ENCODE measurements around the gene COMMD9.

GRCh38 chr11:35311177-35311691, 108.1 kb downstream of the SLC1A2 start:
- RRBS, 2 experiments, result no CpG with 5 or more reads among the region's 9 CpGs

GRCh38 chr11:35413499-35413998, 5.8 kb downstream of the SLC1A2 start:
- RRBS, 2 experiments, result no CpG with 5 or more reads among the region's 3 CpGs

GRCh38 chr11:35619509-35620000, 1.3 kb downstream of the FJX1 start:
- RRBS, 2 experiments, result 3 to 72% methylated on average over 15 to 21 of the region's 50 CpGs

DNA sequence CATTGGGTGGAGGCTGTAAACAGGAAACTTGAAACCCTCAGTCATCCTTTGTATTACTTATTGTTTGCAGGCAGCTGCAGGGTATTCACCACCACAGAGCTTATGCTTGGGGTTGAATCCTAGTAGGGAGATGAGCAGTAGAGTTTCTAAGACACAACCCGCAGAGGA, 24.5 kb upstream of the LDLRAD3 start:
- RRBS, 2 experiments, result no CpG with 5 or more reads among the region's 1 CpG

- RRBS, 2 experiments, result no CpG with 5 or more reads among the region's 3 CpGs
These were observed 34.9 kb downstream of the LDLRAD3 start for GRCh38 chr11:35978749-35979233.

GRCh38 chr11:36012423-36012888, 68.6 kb downstream of the LDLRAD3 start:
- RRBS, 2 experiments, result no CpG with 5 or more reads among the region's 5 CpGs

DNA sequence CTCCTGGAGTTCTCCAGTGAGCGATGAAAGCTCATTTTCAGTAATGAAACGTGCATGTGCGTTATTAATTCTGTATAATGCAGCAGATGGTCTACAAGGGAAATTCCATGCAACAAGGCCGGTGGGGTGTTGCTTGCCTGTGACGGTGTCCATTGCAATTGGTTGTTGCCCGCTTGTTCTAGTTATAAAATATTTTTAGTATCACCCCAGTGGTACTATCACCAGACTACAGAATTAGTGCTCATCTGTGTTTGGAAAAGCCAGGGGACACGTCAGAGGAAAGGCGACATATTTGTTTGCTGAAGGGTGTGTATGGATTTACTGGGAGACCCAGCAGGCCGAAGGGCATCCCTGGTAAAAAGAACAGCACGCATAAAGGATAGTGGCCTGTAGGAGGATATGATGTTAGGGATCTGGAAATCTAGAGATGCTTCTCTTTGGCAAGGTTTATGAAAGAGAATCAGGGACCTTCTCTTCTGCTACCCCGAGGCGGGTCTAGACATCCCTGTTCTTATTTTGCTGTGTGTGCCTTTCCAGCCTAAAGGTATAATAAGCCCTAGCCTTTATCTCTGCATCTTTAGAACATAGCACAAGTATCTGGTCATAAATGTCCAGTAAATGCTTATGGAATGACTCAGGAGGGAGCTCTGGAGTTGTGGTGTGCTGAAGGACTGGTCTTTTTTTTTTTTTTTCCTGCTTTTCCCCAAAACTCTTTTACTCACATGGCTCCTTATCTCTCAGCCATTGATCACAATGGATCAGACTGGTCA, 90.8 kb downstream of the LDLRAD3 start:
- RRBS, 2 experiments, result no CpG with 5 or more reads among the region's 12 CpGs

- RRBS, 2 experiments, result no CpG with 5 or more reads among the region's 15 CpGs
These were observed 113.6 kb downstream of the LDLRAD3 start for GRCh38 chr11:36057200-36058068.

DNA sequence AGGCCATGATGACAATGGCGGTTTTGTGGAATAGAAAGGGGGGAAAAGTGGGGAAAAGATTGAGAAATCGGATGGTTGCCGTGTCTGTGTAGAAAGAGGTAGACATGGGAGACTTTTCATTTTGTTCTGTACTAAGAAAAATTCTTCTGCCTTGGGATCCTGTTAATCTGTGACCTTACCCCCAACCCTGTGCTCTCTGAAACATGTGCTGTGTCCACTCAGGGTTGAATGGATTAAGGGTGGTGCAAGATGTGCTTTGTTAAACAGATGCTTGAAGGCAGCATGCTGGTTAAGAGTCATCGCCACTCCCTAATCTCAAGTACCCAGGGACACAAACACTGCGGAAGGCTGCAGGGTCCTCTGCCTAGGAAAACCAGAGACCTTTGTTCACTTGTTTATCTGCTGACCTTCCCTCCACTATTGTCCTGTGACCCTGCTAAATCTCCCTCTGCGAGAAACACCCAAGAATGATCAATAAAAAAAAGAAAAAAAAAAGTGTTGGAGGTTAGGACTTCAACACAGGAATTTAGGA, 143.6 kb downstream of the COMMD9 start:
- RRBS, 2 experiments, result no CpG with 5 or more reads among the region's 6 CpGs

DNA sequence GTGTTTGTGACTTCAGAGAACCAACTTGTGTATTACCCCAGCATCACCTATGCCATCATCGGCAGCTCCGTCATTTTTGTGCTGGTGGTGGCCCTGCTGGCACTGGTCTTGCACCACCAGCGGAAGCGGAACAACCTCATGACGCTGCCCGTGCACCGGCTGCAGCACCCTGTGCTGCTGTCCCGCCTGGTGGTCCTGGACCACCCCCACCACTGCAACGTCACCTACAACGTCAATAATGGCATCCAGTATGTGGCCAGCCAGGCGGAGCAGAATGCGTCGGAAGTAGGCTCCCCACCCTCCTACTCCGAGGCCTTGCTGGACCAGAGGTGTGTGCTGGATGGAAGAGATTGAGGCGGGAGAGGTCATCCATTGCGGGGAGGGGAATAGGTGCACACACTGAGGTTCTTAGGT, 62.1 kb downstream of the COMMD9 start:
- RRBS, 2 experiments, result no CpG with 5 or more reads among the region's 16 CpGs

DNA sequence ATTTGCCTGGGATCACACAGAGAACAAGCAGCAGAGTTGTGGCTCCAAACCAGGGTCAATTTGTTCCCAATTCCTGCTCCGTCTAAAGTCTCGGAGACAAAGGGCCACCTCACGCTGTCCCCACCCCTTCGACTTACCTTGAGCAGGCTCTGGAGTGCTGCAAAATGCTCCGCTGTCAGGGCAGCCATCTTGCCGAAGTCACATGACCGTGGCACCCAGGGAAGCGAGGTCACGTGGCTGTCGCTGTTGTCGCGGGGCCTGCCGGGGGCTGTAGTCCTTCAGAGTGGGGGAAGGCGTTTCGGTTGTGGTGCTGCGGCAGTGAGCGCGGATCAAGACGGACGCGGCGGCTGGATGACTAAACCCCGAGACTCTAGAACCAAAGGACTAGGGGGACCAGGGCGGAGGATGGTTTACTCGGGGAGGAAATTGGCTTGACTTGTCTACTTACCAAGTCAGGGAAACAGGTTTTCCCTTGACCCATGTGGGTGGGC, at the start of gene COMMD9:
TSS of gene COMMD9 (minus strand) at position 200 of the 491 bp plus-strand sequence.
- RRBS, 2 experiments, result no CpG with 5 or more reads among the region's 25 CpGs

DNA sequence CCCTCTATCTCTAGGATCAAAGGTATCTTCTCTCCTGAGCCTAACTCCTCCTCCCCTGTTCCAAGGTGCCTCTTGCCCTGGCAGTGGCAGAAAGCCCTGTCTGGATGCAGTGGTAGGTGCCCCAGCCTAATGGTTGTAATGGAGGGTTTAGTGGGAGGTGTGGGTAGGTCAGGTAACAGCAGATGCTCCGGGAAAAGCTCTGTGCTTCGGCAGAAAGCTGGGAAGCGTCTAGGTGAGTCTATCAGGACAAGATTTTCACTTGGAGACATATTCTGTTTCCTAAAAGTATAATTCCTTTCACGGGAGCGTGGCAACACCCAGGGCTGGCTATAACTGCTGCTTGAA, 49.5 kb downstream of the PRR5L start:
- RRBS, 2 experiments, result no CpG with 5 or more reads among the region's 5 CpGs

GRCh38 chr11:36388088-36388287, 91.9 kb downstream of the PRR5L start:
- RRBS, 2 experiments, result no CpG with 5 or more reads among the region's 2 CpGs

DNA sequence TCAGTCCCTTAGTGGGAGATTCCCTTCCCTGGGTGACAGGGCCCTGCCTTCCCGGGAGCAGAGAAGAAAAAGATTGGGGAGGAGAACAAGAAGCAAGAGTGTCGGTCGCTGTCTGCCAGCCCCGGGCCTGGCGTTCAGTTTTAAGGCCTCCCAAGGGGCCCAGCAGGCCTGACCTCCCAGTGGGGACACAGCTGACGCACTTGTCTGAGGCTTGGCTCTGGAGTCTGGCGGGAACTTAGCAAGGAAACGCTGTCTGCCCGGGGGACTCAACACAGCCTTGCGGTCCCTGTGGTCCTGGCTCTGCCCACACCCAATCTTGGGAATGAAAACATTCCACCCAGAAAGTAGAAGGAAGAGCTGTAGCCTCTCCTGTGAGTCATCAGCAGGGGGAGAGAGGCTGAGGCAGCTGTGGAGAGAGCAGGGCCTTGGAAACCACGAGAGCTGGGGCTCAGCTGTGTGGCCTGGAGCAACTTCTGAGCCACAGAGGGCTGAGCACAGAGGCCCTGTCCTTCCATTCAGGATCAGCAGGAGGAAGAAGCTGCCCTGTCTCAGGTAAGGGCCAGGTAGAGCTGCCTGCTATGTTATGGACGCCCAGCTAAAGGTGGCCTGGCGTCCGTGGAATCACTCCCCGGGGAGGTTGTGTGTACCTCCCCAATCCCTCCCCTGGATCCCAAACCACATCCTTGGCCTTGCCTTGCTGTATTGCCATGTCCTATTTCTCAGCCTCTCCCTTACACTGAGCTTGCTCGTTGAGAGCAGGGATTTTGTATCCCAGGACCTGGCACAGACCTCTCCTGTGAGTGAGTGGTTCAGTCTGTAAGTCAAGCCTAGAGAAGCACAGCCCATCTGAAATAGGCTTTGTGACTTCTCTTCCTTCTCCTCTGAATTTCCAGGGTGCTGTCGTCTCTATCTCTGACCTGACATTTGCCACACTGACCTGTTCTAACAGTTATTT, 54.2 kb downstream of the TRAF6 start:
- RRBS, 2 experiments, result 73 to 87% methylated on average over 4 of the region's 17 CpGs

GRCh38 chr11:36500161-36501100, 9.6 kb downstream of the TRAF6 start:
- RRBS, 2 experiments, result no CpG with 5 or more reads among the region's 4 CpGs

DNA sequence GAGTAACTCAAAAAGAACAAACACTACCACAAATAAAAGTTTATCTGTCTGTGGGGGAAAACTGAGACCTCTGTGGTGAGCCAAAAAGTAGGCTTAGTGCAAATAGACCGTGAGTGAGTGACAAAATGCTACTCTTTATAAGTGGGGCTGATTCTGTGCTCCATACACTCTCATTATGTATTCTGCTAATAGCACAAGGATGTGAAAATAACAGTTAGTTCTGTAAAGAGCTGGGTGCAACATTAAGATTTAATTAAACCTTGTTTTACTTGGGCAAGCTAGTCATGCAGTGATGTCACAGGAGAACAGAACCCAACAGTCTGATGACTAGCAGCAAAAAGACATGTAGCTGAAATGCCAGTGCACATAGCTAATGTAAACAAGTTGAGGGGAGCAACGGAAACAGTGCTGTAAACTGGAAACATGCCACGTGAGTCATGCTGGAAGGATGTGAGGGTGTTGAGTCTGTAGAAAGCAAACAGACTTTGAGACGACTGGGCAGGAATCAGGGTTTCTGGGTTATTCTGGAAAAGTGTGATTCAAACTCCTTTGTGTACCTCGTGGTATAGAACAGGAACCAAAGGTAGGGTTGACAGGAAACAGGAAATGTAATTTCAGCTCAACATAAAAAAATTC, 1130.4 kb downstream of the LRRC4C start:
- RRBS, 2 experiments, result no CpG with 5 or more reads among the region's 5 CpGs

DNA sequence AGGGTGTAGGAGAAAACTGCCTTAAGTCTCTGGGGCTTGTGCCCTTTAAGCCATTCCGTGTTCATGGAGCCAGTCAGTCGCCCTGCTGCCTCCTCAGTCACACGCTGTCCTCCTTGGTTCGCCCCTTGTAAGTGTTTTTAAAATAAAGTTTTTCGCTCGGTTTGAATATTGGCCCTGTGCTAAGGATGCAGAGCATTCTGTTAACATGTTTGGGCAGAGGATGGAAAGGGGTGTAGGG, 612 bp downstream of the HSD17B12 start:
- RRBS, 2 experiments, result no CpG with 5 or more reads among the region's 6 CpGs

DNA sequence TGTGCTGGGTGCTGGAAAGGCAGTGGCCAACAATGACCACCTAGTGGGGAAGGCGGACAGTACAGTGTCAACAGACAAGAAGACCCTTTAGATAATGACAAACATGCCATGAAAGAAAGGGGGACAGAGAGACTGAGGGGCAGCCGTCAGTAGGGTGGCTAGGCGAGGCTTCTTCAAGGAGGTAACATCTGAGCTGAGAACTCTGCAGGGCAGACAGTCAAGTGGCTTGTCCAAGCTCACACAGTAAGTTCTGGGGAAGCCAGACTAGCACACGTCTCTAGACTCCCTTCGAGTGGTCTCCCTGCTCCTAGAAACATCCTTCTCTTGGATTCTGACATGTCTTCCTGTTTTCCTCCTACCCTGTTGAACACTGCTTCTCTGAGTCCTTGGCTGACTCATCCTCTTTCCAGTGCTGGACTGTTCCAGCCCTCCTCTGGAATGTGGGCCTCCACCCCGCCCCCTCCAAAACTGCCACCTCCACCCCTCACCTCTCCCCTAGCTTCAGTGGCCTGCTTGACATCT, 5.2 kb upstream of the C11orf96 start:
- RRBS, 2 experiments, result no CpG with 5 or more reads among the region's 6 CpGs

GRCh38 chr11:43942730-43942863, 160 bp downstream of the C11orf96 start:
- RRBS, 2 experiments, result 1% methylated on average over 8 of the region's 19 CpGs

Measured in NT2/D1 (cell line).